ENCODE data around the genes TBCE and LYST.

DNA sequence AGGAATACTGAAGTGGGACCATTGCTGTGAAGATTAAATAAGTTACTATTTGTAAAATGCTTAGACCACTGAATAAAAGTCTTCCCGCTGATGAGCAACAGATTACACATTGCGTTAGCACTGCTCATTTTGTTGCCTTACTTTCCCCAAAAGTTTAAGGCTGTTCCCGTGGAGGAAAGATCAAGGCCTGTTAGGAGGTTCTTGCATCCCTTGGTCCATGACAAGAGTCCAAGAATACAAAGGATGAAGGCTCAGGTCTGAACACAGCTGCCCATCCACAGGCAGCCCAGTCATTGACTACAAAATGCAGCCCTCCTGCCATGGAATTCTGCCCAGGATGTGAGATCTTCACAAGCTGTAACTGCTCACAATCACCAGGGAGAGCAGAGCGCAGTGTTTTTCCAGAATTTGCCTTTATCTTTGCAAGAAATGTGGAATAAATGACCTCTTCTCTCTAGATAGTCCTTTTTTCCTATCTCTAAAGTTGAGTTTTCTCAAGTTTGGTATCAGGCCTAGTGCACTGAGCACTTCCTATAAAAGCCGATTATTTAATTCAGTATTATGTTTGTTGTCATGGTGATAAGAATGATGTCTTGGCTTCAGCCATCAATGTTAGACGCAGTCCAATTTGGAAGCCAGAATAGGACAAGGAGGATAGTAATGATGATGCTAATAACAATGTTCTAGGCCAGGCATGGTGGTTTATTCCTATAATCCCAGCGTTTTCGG lies 246.8 kb upstream of the IRF2BP2 start:
- PRO-cap, result no peak

DNA sequence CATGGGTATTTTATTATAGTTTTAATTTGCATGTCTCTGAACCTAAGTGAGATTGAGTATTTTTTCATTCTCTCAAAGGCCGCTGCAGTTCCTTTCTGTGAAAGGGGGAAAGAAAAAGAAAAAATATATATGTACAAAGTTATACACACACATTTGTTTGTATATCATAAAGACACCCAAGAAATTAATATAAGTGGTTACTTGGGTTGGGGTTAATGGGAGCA lies 252.0 kb upstream of the IRF2BP2 start:
- PRO-cap, result no peak

DNA sequence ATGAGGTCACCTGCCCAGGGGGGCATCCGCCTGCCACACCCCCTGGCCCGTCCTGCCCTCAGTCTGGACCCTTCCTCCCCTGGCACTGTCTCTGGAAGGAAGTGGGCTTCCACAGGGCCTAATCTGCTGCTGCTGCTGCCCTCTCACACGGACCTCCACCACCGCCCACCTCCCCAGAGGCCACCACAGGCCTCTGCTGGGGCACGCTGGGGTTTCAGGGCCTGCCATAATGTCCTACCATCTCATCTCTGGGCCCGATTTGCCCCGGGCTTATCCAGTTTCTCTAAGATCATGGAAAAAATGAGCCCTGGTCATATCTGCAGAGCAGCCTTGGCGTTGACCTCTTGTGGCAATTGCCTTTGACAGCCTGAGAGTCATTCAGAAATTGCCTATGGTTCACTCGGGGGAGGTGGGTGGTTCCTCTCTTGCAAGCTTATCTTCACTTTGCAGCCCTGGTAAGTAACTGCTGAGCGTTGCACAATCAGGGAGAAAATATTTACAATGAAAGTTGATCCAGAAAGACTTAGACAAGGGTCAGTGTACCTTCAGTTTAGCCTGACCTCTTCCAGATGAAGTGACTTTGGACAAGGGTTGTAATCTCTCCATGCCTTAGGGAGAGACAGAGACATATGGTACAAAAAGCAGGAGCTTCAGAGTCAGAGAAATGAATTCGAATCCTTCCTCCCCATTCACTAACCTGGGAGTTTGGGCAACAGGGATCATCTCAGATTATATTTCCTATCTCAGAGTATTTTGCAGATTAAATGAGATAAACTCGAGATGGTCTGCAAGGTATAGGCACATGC lies 252.4 kb downstream of the TOMM20 start:
- PRO-cap, result no peak

- PRO-cap, result no peak
Observed at GRCh38 chr1:234932738-234933462, 195.7 kb downstream of the TOMM20 start.

DNA sequence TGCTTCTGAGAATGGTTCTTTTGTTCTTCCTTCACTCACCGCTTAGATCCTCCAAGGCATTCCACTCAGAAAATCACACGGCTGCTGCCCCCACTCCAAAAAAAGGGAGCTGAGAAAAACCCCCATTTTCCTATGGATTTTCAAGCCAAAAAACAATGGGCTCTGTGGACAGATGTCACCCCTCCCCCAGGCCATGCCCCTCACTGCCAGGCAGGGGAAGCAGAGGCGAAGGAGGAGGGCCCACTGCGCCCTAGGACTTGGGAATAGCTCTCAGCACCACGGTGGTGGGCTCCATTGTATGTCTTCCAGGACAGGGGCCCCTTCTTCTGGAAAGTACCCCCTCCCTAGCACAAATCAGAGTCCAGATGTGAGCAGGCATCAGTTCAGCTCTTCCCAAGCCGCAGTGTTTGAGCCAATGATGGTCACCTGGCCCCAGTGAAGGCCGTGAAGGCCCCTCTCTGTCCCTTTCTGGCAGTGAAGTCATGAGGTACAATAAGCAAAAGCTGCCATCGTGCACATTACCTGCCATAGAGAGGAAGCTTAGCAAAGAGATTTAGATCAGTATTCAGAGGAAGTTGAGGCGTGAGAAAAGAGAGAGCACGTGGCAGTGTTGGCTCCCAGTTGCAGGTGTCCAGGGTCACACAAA lies 149.2 kb downstream of the TOMM20 start:
- PRO-cap, result unidirectional peak, plus-strand start at position 568 of the sequence

- PRO-cap, result unidirectional peak, plus-strand start at chr1:235015932
Observed at GRCh38 chr1:235015803-235016219, 112.8 kb downstream of the TOMM20 start.

- PRO-cap, result no peak
Observed at GRCh38 chr1:235034760-235035317, 93.8 kb downstream of the TOMM20 start.

DNA sequence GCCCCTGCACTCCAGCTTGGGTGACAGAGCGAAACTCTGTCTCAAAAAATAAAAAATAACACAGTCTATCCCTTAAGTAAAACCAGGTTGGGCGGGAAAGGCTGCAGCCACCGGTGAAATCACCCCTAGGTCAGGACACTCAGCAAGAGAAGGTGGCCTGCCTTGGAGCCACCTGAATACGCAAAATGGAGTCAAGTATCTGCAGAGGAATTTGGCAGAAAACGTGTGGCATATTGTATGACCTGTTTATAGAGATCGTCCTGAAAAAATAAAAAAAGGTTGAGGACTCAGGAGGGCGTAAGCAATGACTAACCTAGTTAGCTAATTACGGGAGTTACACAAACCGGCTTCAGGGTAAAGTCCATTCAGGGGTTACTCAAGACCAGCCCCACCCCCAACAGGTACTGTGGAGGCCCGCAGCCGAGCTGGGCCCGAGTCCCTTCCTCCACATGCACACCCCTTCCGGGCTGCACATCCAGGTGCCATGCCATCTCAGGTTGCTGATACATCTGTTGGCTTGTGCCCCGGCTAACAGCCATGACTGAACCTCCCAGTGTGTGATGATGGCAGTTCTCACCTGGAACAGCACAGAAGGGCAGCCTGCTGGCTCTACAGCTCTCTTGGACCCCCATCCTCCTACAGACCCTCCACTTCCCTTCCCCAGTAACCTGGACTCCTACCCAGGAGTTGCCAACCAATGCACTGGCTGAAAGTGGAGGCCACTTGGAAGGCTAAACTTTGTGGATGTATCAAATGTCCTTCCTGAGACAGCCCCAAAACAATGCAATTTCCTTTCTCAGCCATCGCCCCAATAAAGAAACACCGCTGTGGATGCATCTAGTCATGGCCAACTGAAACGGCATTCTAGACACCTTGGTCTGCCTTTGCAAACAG lies 66.1 kb downstream of the TOMM20 start:
- PRO-cap, result no peak

DNA sequence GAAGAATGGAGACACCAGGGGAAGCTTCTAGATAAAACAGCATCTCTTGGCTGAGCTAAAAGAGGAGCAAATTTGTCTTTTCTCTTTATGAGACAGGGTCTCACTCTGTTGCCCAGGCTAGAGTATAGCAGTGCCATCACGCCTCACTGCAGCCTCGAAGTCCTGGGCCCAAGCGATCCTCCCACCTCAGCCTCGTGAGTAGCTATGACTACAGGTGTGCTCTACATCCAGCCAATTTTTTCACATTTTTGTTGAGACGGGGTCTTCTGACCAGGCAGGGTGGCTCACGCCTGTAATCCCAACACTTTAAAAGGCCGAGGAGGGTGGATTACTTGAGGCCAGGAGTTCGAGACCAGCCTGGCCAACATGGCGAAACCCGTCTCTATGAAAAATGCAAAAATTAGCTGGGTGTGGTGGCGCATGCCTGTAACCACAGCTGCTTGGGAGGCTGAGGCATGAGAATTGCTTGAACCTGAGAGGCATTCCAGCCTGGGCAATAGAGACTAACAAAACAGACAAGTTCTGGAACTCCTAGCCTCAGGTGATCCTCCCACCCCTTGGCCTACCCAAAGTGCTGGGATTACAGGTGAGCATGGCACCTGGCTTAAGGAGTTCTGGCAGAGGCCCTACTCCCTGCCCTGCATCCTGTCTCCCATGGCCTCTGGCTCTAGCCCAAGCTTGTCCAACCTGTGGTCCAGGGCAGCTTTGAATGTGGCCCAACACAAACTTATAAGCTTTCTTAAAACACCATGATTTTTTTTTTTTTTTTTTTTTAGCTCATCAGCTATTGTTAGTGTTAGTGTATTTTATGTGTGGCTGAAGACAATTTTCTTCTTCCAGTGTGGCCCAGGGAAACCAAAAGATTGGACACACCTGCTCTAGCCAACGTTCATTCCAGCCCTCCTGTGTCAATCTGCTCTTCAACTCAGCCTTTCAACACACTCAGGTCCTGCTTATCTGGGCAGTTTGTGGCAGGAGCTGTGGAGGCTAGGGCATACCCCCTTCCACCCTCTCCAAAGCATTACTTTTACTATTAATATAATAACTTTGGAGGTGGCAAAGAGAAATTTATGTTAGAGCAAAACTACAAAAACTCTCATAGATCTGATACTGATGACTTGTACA lies 20.5 kb downstream of the TOMM20 start:
- PRO-cap, result no peak

DNA sequence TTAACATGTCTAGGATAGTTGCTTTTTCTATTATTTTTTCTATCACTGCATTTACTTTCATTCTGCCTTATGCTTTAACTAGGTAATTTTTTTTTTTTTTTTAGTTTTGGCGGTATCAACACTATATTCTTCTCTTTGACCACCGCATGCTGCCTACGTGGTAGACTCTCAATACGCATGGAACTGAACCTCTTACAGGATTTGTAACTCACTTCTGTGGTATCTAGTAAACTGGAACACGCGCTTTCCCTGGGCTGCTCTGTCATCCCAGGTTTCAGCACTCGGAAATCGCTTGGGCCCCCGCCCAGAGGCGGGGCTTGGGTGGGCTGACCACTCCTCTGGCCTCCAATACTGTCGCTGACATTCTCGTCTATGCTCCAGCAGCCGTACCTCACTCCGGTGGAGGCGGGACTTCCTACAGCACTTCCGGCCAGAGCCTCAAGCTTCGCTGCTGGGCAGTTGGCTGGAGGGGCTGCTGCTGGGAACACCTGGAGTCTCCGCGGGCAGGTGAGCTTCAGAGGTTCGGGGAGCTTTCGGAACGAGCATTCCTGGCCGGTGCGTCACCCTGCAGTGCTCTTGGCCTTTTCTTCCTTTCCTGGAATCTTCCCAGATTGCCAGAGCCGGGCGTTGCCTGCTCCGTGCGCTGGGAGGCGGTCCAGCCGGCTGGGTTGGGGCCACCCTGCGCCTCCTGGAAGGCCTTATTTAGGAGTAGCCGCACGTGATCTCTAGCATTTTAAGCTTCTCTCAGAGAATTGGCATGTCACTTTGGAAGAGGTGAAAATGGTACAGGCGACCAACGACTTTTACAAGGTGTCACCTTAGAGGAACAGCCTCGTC lies at the start of gene TBCE:
TBCE (plus strand) TSS at position 430 of the 837 bp plus-strand sequence.
- PRO-cap, result bidirectional peak, plus-strand start at position 394 of the sequence, minus-strand start at position 261 of the sequence

- PRO-cap, result unidirectional peak, plus-strand start at chr1:235422086
Observed at GRCh38 chr1:235421699-235422213, 54.5 kb downstream of the TBCE start.

GRCh38 chr1:235866159-235867081 lies at the start of gene LYST:
Gene LYST (minus strand): TSS chr1:235866906.
- PRO-cap, result unidirectional peak, plus-strand start at chr1:235866273; bidirectional peak, plus-strand start at chr1:235867177, minus-strand start at chr1:235866903

DNA sequence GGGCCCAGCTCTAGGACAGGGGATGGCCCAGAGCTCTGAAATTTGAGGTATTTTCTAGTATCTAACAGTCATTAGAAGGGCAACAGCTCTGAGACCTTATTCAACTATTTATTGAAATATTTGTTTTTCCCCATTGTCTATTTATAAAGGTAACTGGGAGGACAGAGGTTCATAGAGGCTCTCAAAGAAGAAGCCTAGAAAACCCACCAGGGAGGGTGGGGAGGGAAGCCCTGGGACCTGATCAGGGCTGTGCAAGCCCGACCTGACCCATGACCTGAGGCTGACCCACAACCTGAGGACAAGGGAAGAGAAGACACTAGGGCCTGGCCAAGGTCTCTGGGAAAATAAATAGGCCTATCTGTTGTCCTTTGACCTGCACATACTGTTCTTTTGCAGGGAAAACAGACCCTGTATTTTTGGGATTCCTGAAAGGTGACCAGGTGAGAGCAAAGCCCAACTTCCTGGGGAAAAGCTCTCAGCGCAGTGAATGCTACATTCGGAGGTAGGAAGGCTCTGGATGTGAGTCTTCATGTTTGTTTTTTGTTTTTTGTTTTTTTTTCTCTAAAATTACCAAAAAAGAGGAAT lies 25.9 kb upstream of the LYST start:
- PRO-cap, result no peak

DNA sequence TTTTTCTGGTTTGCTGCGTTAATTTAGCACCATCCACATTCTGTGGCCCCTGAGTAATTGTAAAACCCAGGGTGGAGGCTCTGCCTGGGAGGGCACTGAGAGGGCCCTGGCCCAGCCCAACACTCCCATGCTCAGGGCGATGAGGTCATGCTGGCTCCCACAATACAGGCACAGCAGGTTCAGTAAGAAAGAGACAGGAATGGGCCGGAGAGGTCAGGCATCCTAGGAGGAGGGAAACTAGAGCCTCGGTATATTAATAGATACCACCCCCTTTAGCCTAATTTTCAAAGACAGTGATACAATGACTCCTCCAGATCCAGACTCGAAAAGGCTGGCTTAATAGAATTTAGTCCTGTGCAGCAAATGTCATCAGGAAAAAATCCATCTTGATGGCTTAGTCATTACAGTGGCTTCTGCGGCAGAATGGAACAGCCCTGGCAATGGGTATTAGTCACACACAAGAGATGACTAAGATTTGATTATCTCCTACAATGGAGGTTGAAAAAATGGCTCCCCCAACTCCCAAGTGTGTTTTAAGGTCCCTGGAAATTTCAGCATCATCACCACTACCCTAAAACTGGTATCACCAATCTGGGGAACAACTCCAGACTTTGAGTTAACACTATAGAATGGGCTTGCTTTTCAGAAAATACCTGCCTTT lies 43.8 kb upstream of the LYST start:
- PRO-cap, result no peak

GRCh38 chr1:235917211-235917840 lies 50.6 kb upstream of the LYST start:
- PRO-cap, result unidirectional peak, plus-strand start at chr1:235917588

DNA sequence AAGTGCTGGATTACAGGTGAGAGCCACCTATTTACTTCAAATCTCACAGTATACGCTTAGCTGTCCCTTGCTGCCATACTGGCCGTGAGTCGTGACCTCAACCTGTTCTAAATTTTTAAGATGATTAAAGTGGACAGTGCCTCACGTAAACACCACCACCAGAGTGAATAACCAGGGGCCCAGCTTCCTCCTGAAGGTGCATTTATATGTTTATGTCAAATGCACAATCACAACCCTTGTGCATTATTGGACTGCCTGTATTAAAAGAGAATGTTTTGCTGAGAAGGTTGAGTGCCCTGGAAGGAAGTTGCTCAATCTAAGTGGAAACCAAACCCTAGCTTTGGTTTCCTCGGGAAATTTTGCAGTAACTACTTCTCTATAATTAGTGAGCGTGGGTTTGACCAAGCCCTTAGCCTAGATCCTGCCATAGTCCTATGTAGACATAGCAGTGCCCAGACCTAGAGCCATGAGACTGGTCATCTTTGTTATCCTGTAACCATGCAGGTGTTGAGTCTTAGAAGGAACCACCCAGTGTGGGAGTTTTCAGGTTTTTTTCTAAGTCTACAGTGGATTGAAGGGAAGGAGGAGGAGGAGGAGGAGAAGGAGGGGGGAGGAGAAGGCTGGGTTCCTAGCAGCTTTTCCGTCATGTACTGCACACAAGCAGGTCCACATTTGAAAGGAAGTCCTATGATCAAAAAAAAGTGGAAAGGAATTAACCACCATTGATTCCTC lies 72.0 kb upstream of the LYST start:
- PRO-cap, result no peak

DNA sequence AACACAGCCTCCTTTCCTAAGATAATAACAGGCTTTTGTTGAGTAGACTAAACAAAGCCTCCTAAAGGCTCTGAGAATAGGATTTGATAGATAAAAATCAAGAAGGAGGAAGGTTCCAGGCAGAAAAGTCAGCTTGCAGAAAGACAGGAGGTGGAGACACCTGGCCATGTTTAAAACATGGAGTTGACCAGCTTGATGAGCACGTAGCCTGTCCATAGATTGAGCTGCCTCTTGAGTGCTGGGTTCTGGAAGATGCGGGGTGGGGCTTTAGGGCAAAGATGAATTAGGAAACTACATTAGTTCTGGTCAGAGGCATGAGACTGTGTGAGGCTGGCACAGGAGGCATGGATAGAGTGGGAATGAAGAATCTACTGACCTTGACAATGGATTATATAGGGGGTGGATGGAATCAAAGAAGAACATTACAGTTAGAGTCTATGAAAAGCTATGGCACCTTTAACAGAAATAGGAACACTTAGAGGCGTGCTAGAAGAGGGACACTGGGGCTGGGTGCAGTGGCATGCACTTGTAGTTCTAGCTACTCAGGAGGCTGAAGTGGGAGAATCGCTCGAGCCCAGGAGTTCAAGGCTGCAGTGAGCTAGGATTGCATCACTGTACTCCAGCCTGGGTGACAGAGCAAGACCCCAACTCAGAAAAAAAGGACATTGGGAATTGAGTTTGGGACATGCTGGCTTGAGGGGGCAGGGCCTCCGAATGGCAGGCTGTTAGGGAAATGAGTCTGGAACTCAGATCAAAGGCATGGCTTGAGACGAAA lies 32.0 kb downstream of the GPR137B start:
- PRO-cap, result no peak

- PRO-cap, result no peak
Observed at GRCh38 chr1:236309993-236310442, 28.3 kb upstream of the ERO1B start.

GRCh38 chr1:236693509-236694072 lies 7.3 kb downstream of the ACTN2 start:
- PRO-cap, result no peak

DNA sequence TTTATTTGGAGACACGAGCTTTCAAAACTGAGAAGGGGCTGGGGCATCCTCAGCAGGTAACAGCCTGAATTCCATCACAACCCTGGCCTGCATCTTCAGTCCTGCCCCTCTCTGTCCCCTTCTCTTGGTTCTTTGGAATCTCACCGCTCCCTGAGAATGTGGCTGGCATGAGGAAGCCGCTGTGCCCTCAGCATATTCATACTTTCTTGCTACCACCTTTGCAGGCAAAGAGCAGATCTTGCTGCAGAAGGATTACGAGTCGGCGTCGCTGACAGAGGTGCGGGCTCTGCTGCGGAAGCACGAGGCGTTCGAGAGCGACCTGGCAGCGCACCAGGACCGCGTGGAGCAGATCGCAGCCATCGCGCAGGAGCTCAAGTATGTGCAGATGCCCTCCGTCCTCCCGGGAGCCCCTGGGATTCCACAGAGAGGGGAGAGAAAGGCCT lies 50.7 kb upstream of the MTR start:
- PRO-cap, result no peak